Endometrial microvascular endothelial cells (primary cell): Measurements from ENCODE around the genes PDE6H, RERG and CAPZA3.

DNA sequence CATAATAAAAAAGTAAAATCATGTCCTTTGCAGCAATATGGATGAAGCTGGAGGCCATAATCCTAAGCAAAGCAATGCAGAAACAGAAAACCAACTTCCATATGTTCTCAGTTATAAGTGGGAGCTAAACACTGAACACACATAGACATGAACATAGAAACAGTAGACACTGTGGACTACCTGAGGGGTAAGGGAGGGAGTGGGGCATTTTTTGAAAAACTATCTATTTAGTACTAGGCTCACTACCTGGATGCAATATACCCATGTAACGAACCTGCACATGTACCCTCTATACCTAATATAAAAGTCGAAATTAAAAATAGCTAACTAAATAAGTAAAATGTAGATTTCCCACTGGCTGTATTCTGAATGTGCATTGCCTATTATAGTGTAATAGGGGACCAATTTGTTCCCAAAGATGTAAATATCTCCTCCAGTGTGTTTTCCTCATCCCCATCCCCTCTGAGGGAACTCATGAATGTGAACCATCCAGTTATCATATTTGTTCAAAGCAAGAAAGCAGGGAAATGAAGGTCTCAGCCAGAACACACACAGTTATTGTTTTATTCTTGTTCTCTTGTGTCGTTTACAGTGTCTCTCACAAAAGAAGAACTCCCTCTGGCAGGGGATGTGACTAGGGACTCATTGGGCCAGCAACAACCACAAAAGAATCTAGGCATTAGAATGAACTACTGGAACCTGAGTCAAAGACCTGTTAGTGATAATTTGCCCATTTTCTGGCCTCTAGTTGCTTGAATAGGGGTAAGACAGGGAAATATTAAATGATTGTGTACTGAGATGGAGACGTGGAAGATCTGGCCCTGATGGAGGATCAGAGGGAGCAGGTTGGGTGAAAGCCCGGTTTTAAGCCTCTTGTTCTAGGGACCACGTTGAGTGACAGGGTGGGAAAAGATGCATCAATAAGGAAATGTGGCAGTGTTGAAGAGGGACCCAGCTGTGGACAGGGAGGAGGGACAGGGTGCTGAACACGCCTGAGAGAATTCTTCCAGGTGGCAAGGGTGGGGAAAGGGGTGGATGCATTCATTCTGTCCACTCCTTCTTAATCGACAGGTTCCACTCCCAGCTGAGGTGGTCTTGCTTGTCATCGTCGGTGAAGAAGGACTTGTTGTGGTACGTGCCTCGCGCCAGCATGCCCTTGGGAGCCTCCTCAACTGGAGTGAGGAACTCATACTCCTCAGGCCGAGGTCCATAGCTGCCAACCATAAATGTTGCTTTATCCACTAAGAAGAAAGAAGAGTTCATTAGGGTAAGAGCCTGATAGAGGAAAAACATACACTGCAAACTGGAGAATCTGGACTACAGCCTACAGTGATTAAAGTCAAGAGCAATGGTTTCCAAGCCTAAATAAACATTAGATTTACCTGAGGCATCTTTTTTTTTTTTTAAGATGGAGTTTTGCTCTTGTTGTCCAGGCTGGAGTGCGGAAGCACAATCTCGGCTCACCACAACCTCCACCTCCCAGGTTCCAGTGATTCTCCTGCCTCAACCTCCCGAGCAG, 3.7 kb upstream of the ERP27 start:
- RAMPAGE, long total RNA, result no peak

DNA sequence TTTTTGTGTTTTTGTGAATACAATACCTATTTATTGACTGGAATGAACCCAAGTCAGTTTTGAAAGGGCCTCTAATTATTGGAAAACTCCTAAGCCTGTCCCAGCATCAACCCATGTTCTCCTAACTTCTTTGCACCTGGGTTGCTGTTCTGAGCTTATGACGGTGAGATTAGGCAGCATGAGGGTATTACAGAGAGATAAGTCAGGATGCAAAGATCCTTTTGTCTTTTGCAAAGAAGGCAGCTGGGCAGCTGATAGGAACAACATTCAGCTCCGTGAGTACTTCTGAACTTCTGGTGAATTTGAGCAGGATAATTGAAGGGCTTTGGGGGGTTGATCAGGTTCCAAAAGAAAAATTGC, at the start of gene PDE6H:
TSS of gene PDE6H (plus strand) at position 231 of the 360 bp plus-strand sequence.
- RAMPAGE, long total RNA, result no peak

DNA sequence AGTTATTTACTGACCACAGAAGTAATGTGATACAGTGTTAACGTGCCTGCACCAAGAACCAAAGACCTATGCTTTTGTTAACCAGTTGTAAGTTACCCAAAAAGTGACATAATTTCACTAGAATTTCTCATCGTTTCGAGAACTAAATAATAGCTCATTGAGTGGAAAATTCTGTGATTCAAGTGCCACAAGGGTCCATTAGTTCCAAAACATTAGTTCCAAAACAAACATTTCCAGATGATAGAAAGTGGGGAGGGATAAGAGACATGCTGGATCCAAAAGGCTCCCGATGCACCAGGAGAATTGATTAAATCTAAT, 14.2 kb downstream of the RERG start:
- RAMPAGE, long total RNA, result no peak

DNA sequence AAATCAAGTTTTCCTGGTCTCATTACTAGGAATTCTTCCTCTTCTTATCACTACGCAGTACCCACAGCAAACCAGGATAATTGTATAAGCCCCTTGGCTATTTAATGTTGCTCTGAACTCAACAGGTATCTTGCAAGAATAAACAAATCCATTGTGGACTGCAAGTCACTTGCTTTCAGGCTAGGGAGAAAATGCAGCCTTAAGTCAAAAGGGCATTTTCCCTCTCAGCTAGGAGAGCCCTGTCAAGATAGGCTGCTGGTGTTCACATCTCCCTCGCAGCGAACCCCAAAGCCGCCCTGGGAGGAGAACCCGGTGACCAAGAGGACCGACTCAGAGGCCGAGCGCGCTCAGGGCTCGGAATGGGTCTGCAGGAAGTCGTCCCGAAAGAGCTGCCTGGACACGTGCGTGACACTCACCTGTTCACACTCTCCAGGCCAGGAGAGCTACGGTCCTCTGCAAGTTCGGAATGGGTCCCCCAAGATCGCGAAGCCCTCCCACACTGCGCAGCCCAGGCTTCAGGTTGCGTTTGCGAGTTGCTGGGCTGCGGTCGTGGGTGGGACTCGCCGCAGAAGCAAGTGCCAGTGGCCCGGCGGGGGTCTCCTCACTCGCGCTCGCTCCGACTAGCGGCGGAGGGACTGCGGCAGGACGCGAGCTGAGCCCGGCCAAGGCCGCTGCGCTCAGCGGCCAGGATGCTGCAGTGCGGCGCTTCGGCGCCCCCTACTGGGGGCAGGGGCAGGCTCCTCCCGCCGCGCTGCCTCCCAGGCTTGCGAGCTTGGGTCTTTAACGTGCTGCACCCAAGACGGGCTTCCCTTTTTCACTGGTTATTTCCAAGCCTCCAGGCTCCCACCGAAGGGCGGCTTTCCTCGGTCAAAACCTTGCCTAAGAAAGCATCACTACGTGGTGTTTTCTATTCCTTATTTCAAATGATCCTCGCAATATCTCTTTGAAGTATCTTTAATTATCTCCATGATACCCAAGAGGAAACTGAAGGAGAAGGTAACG, at the start of gene RERG:
TSS of gene RERG (minus strand) at position 639 of the 1,002 bp plus-strand sequence.
- RAMPAGE, long total RNA, result no peak

- RAMPAGE, long total RNA, result no peak
Measured at GRCh38 chr12:15546138-15547006, 224.1 kb downstream of the PTPRO start.

DNA sequence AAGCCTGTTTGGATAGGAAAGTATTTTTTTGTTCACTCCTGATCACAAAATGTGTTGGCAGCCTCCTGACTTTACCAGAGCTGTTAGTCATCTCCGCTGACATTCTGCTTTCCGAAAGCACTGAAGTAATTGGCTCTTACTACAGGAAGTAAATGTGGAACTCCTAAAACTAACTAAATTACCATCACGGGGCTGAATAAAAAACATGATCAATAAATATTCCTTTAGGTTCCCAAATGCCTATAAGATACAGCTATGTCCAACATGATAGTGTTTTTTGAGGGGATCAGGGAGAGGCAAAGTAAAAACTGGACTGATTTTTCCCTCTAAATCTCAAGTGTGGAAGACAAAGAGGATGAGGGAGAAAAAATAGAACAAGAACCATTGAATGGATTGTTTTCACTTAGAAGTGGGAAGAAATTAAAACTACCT, 225.4 kb downstream of the EPS8 start:
- RAMPAGE, long total RNA, result no peak

- RAMPAGE, long total RNA, result no peak
Measured at GRCh38 chr12:15720598-15721418, 68.4 kb downstream of the EPS8 start.

DNA sequence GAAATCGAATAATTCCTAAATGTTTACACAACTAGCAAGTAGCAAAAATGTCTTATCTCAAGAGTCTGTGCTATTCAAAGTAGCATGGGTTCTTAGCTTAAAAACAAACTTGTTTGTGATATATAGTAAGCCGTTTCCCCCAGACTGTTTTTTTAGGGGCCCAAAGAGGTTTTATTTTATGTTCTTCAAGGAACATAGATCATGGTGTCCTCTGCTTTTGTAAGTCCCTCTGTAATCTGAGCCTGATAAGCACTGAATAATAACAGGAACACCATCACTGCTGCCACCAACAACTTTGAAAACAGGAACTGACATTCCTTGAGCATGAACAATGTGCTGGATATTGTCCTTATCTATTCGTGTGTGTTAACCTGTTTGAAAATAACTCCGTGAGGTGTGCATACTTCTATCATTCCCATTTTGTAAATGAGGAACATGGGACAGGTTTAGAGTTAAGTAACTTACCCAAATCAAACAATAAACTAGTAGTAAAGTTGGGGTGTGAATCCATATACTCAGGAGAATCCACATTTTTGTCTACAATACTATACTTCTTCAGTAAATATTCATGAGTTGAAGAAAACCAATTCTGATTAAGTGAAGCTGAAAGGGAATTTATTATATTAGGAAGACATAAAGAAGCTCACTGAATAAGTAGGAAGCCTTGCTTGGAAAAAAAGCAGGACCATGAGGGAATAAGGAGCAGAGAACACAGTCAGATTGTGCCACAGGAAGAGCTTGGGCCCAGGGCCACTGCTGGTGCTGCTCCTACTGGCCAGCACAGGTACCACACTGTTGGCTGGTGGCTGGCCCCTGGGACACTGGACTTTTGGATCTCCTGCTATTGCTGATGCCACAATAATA, 67.6 kb downstream of the DERA start:
- RAMPAGE, long total RNA, result no peak

DNA sequence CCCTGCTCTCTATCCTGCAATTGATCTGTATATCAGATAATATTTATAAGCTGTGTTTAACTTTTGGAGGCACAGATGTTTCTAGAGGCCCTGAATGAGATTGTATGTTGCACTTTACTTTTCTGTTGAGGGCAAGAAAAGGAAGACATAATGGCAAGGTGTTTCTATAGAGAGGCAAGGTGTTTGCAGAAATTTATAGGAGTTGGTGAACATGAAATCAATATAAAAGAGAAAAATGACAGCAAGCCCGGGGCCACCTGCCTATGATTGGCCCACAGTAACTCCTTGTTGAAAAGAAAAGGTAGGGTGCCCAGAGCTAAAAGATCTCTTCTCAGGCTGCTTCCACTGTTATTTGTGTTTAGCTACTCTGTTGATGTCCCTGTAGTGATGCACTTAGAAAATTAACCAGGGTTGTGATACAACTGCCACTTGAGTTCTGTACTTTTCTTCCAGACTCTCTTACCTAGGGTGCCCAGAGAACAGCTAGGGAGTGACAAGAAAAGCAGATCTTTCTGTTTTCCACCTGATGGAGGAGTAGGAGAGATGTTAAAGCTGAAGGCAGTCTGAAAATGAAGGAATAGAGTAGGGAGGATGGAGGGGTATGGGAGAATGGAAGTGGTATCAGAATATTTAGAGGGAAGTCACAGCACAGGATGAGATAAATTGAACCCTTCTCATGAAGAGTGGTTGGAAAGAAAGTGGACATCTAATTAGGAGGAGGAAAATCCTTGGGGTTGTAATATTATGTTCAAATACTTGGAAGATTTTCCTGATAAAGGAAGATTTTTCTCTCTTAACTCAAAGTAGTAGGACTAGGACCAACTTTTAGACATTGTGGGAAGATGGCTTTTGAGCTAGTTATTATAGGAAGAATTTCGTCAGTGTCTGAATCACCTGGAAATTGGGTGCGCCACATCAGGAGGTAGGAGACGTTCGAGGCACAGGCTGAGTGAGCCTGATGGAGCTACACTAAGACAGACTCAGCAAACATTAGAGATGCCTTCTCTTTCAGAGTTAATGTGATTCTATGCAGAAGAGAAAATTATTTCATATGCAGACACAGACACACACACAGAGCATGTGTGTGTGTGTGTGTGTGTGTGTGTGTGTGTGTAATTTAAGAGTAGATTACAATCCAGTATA, 84.3 kb downstream of the DERA start:
- RAMPAGE, long total RNA, result no peak

- RAMPAGE, long total RNA, result no peak
Measured at GRCh38 chr12:16013282-16014087, 102.4 kb downstream of the DERA start.

DNA sequence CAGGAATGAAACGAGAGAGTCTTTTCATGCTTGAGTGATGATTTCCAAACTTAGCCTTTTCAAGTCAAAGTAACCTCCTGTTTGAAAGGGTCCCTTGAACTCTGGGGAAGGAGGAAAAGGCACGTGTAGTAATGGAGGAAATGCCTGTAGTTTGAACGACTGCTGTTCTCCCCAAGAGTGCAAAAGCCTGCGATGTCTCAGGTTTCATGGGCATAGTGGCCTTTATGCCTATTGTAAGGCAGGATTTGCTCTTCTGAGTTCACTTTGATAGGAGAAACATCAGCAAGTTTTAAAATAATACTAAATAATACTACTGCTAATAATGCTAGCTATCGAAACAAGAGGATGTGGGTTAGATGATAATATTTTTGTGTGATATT, 469 bp downstream of the MGST1 start:
- RAMPAGE, long total RNA, result no peak

- RAMPAGE, long total RNA, result no peak
Measured at GRCh38 chr12:16586312-16586779, 19.6 kb downstream of the LMO3 start.

- RAMPAGE, long total RNA, result no peak
Measured at GRCh38 chr12:18262467-18262863, 1.1 kb downstream of the PIK3C2G start.

DNA sequence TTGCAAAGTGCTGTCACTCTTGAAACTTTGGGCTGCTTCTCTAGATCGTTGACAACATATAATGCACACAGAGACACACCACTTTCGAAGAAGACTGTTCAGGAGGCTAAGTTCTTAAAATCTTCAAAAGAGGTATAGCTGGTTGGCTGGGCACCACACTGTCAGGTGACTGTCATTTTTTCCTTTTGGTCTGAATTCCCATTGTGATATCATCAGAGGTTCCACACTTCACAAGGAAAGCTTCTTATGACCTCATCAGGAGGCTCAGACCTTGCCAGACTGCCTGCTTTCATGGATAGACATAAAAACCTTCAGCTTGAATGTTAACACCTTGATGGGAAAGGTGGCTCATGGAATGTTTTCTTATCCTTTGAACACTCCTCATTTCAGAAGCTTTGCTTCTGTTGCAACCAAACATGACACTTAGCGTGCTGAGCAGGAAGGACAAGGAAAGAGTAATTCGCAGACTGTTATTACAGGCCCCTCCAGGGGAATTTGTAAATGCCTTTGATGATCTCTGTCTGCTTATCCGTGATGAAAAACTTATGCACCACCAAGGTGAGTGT, at the start of gene CAPZA3:
TSS of gene CAPZA3 (plus strand) at position 267 of the 566 bp plus-strand sequence.
- RAMPAGE, long total RNA, result no peak

DNA sequence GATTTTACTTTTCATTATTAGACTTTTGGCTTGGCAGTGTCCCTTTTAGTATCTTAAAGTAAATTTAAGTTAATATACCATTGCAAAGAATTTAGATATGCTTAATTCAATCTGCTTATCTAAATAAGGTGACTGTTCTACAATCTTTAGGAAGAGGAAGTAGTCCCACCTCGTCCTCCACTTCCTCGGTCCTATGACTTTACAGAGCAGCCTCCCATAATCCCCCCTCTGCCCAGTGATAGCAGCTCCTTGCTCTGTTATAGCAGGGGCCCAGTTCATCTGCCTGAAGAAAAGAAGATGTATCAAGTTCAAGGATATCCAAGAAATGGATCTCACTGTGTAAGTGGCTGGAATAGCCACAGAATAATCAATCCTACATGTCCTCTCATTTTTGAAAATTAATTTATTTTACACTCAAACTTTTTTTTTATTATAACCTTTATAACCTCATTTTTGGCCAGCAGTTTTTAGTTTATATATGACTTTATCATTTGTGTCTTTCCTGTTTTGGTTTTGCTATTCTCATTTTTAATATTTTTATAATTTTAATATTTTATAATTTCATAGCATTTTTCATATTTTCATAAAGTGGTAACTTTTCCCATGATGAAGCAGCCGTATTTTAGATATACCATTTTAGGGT, 92.3 kb upstream of the AEBP2 start:
- RAMPAGE, long total RNA, result no peak

DNA sequence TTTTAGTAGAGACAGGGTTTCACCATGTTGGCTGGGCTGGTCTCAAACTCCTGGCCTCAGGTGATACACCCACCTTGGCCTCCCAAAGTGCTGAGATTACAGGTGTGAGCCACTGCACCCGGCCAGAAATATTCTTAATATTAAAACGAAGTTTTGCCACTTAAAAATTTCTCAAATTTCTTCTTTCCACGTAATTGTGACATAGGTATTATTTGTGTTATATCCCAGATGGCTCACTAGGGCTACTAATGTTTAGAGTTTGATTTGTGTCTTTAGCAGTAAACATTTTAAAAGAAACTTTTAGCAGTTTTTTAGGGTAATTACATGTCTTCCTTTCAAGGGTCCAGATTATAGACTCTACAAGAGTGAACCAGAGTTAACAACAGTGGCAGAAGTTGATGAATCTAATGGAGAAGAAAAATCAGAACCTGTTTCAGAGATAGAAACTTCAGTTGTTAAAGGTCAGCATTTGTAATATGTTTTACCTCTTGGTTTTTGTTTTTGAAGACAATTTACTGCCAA, 91.2 kb upstream of the AEBP2 start:
- RAMPAGE, long total RNA, result no peak

- RAMPAGE, long total RNA, result no peak
Measured at GRCh38 chr12:19353750-19354151, 85.5 kb upstream of the AEBP2 start.

GRCh38 chr12:19412840-19413391, 26.4 kb upstream of the AEBP2 start:
- RAMPAGE, long total RNA, result no peak

GRCh38 chr12:19431756-19432245, 7.5 kb upstream of the AEBP2 start:
- RAMPAGE, long total RNA, result no peak

DNA sequence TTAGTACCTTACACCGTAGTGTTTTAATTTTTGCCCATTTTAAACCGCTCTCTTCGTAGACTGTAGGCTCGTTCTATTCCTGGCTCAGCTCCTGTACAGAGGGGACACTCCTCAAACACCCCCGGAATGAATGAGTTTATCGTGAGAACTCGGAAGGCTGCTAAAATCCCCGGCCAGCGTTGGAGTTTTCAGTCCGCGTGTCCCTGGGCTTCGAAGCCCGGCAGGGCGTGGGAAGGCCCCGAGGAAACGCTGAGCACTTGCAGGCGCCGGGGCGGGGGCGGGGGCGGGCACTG, 236 bp upstream of the AEBP2 start:
- RAMPAGE, long total RNA, result no peak